Pericardium (tissue), 1 donor: ENCODE measurements around the genes CIPC, POMT2 and SLIRP.

DNA sequence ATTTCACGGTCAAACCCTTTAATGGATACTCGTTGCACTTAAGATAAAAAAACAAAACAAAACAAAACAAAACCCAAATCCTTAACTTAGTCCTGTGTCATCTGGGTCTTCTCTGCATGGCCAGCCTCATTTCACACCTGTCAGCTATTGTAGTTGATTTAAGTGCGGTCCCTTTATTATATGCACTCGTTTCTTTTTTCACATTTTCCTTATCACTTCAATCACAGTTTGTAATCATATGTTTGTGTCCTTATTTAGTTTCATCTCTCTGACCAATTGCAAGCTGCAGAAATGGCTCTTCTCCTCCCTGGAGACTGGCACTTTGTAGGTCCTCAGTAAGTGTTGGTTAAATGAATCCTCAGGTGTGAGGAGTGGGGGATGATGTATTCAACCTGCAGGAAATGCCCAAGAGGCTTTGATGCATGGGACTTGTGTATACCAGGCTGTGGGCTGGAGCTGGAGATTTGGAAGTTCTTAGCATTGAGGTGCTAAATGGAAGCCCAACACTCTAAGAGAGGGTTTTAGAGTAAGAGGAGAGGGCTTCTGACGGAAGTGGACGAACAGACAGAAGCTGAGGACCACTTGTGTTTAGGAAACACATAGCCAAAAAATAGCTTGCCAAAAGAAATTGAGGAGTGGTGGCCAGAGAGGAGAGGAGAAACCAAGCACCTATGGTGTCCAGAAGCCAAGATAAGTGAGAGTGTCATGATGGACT, 12.5 kb downstream of the IFT43 start:
- RRBS = no CpG with 5 or more reads among the region's 6 CpGs

DNA sequence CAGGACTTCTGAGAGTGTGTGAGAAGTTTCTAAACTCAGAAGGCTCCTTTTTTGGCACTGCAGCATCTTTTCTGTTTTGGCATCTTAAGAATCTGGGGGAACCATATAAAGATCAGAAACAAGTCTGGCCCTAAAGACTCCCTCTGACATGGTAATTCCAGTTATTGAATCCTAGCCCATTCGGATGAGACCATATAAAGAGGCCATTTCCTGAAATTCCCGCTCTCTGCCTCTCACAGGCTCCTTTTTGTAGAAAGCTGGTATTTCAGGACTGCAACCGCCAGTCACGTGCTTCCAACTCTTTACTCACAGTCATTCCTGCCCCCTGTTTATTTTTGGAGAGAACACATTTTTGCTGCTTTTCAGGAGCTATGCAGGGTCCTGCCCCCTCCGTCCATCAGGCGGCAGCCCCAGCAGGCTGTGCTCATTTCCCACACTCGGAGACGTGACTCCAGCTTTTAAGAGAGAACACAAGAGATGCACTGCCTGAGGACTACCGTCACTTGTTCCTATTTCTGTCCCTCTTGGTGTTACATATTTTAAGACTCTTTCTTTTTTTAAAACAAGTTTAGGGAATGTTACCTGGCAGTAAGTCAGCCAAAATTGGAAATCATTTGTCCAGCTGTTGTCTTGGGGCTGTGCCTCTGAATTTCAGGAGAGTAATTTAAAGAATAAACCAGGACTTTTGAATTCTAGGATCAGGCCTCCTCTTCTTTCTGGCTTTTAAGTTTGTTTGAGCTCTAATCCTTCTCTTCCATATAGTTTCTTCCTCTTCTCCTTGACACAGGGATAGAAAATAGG, 26.9 kb downstream of the IFT43 start:
- RRBS = no CpG with 5 or more reads among the region's 9 CpGs

- RRBS = no CpG with 5 or more reads among the region's 1 CpG
Measured at GRCh38 chr14:76476430-76476629, 100.4 kb downstream of the ESRRB start.

DNA sequence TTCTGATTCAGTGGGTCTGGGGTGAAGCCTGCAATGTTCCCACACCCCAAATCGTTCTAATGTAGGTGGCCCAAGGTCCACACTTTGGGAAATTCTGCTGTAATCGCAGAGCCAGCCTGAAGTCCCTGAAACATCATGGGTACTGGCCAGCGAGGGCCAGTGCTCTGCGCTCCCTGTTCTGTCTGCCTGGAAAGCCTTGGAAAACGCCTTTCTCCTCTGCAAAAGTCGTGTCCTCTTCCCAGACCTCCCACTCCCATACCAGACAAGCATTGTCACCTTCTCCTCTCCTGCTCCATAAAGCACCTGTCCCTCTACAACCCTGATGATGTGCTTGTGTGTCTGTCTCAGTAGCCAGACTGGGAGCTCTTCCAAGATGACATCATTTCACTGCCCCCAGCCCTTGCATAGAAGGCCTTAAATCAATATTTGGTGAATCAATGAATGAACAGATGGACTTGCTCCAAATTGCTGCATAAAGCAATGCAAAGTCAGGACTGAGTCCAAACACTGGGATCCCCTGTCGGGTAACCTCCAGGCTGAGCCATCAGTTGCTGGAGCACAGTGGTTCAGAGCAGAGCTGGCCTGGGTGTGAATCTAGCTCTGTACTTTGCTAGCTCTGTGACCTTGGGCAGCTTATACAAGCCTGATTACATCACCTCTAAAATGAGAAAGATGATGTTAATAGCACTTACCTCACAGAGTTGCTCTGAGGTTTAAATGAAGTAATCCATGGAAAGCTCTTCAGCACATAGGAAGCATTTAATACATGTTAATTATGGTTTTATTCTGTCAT, 120.4 kb upstream of the VASH1 start:
- RRBS = no CpG with 5 or more reads among the region's 7 CpGs

DNA sequence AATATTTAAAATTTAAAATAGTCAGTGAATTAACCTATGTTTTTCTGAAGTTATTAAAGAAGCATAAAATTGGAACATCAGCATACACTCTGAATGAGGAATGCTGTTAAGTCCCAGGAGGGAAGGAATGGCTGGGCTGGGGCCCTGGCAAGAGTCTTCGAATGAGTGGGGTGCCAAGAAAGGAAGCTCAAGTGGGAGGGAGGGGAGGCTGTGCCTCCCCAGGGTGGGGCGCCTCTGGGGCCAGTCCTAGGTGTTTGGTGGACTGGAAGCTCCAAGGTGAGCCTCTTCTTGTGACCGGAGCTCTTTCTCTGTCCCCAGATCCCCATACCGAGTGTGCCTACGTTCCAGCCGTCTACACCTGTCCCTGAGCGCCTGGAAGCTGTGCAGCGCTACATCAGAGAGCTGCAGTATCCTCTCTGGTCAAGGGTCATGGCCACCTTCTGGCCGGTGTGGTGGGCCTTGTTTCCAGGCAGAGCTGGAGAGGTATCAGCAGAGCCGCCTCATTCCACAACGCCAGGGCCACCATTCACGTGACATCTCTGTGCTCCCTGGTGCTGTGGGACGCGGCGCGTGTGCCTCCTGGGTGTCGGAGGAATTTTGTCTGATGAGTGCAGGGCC, 8.5 kb downstream of the VASH1 start:
- RRBS = no CpG with 5 or more reads among the region's 17 CpGs

- RRBS = no CpG with 5 or more reads among the region's 12 CpGs
Measured at GRCh38 chr14:76777632-76778228, 16.5 kb downstream of the VASH1 start.

DNA sequence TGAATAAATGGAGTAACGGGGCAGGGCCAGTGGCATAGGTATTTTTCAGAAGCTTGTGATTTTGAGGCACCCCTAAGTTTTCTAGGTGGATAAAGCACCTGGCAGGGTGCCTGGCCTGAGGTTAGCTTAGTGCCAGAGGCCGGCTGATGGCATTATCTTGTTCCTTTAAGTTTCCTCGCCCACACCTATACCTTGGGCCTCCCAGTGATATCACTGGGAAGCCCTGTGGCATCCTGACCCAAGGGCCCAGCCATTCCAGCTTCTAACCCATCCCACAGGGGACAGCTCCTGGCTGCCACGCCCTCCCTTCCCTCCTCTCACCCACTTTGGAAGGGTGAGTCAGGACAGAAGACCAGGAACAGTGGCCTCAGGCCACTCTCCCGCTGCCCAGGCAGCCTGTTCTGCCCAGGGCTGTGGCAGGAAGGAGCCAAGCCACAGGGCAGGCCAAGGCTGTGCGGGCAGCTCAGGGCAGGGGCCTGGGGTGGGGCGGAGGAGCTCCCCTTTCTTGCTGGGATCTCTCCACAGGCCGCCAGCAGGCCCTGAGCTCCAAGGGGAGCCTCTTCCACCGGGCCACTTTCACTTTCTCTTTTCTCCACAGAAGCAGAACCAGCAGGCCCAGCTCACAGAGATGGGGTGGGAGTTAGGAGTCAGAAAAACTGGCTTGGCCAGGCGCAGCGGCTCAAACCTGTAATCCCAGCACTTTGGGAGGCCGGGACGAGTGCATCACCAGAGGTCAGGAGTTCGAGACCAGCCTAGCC, 75.1 kb downstream of the IRF2BPL start:
- RRBS = no CpG with 5 or more reads among the region's 14 CpGs

DNA sequence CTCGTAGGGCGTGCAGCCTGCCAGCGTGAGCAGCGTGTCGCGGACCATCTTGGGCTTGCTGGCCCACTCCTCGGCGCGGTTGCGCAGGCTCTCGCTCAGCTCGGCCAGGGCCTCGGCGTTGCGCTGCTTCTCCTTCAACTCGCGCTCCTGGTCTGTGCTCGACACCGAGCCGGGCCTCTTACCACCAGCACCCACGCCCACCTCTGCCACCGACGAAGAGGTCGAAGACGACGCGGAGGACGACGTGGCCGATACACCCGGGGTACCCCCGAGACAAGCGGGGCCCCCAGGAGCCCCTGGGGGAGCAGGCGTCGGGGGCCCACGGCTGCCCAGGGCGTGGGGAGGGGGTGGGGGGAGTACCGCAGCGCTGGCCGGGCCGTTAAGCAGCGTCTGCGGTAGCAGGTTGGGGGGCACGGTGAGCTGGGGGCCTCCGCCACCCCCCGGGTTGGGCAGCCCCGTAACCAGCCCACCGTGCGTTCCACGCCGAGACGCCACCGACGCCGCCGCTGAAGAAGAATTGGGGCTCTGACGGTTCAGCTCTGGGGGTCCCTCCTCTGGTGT, 1.8 kb downstream of the IRF2BPL start:
- RRBS = 4% methylated on average over 16 of the region's 57 CpGs

GRCh38 chr14:77036384-77037181, 8.1 kb upstream of the IRF2BPL start:
- RRBS = no CpG with 5 or more reads among the region's 7 CpGs

DNA sequence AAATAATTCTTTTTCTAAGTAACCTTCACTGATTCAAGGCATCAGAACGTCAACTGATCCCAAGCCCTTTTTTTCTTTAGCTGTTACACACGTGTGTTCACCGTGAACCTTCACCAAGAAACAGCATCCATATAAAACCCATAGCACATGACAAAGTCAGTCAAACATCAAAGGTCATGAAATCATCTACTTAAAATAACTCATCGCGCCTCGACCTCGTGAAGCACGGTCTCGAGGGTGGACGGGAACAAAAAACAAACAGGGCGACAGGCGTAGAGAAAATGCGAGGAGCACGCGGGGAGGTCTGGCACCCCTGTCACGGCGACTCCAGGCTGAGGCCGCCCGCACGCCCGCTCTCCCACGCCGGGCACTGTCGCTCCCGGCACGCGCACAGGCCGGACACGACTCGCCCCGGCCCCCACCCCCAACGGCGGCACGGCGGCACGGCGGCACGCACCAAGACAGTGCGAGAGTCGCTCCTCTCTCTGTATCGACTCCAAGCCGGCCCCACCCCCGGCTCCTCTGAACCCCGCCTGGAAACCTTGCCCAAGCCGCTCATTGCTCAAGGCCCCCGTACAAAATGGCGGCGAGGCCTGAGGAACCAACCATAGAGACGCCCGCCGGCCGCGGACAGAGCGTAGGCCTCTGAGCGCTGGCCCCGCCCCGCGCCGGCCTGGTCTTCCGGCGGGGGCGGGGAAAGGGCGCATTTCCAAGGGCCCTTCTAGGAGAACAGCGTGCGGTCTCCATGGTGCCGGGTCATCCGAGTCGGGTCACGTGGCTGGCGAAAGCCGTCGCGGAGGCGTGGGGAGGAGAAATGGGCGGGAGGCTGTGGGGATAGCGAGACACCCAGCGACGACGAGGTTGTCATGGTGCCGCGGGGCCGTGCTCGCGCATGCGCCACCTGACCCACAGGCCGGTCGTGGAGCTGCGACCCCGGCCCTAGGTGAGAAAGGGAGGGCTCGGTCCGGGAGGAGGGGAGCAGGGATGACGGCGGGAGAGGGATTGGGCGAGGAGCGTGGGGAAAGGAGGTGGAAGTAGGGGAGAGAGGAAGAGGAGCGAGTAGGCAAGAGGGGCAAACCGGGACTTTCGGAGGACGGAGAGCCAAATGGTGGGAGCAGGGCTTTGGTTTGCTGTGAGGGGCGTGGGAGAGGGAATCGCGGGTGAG, at the start of gene CIPC:
Gene CIPC, plus strand, starts transcription at position 840 of the 1,165 bp plus-strand sequence.
- RRBS = 1% methylated on average over 33 of the region's 102 CpGs

- RRBS = 4% methylated on average over 3 of the region's 18 CpGs
Measured at GRCh38 chr14:77098584-77099244, 656 bp downstream of the CIPC start.

DNA sequence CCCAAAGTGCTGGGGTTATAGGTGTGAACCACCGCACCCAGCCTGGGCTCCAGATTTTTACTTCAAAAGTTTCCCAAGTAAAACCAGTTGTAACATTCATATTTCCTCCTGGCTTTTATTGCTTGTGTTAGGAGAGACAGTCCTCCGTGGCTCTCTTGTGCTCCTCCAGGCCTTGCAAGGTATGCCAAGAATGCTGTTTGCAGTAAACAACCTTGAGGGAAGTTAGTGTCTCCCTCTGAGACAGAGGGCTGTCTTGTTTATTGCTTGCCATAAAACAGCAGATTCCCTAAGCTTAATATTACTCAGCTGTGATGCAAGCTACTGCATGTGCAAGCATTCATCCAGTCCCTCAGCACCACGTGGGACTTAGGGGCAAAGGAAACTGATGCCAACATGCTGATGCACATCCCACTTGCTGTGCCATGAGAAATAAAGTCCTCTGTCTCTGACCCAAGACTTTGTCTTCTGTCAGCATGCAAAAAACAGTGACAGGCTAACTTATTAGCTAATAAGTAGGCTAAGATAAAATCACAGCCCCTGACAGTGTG, 6.6 kb downstream of the POMT2 start:
- RRBS = no CpG with 5 or more reads among the region's 3 CpGs

GRCh38 chr14:77320395-77321347, at the start of gene POMT2:
Gene POMT2, minus strand, starts transcription at chr14:77320883.
- RRBS = 2% methylated on average over 53 of the region's 96 CpGs

DNA sequence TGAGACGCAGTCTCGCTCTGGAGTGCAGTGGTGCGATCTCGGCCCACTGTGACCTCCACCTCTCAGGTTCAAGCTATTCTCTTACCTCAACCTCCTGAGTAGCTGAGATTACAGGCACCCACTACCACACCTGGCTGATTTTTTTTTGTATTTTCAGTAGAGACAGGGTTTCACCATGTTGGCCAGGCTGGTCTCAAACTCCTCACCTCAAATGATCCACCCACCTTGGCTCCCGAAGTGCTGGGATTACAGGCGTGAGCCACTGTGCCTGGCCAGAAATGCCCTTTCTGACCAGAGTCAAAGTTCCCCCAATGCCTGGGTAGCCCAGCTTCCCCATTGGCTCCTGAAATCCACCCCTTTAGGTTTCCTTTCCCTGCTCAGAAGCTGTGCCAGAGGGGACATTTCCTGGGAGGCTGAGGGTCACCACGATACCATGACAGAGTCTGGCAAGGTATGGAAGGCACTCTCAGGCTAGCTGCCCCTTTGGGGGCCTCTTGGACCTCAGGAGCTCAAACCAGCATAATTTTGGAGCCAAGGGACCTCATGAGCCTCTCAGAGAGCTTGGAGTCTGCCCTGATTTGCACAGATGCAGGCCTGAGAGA, 3.4 kb downstream of the GSTZ1 start:
- RRBS = no CpG with 5 or more reads among the region's 7 CpGs

GRCh38 chr14:77338079-77338758, 17.4 kb downstream of the GSTZ1 start:
- RRBS = no CpG with 5 or more reads among the region's 3 CpGs

GRCh38 chr14:77375731-77376305, 1.1 kb downstream of the TMED8 start:
- RRBS = no CpG with 5 or more reads among the region's 10 CpGs

GRCh38 chr14:77607818-77608367, 8.5 kb downstream of the SPTLC2 start:
- RRBS = 41% methylated on average over 3 of the region's 8 CpGs

GRCh38 chr14:77615329-77616057, 944 bp downstream of the SPTLC2 start:
- RRBS = no CpG with 5 or more reads among the region's 14 CpGs

GRCh38 chr14:77673547-77674367, 34.1 kb downstream of the ALKBH1 start:
- RRBS = no CpG with 5 or more reads among the region's 16 CpGs

GRCh38 chr14:77707547-77708666, at the start of gene SLIRP:
Gene SLIRP, plus strand, starts transcription at chr14:77708103.
- RRBS = 1% methylated on average over 18 of the region's 63 CpGs